HCT116 (cell line): ENCODE data around the genes FAM234B and GSG1.

DNA sequence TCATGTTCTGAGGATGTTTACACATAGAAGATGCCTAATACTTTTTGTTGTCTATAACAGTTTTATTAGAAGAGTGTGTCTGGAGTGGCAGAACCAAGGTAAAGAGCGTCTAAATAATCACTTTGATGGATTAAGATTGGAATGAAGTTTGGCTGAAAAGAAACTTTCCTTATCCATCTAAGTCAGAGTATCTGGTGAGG, 18.6 kb downstream of the DDX47 start:
- RRBS, result no CpG with 5 or more reads among the region's 1 CpG

DNA sequence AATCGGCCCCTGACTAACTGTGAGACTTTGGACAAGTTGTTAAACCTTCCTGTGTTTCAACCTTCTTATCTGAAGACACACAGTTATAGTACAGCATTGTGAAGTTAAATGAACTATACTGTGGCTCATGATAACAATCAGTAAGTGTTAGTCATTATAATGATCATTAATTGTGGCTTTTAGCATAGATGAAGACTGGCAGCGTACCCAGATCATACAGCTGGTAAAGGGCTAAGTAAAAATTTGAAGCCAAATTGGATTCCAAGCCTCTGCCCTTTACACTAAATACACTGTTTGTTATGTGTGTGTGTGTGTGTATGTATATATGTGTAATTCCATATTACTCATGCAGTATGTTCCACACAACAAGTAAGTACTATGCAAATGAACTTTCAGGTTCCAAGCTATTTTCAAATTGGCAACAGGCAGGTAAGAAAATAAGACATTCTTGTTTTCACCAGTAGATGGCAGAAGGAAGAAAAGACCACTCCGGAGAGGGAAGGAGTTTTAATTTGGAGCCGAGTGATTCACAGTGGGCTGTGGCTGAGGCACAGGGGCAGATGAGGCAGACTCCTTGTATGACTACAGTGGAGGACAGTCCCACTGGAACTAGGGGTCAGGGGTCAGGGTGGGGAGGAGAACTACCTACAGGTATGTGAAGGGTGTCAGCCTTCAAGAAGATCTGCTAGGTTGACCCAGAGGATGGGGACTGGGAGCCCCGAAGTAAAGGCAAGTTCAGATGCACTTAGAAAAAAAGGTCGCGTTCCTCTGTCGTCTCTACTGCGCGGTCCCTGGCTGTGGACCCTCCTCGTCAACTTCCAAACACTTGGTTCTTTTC, 23.8 kb downstream of the DDX47 start:
- RRBS, result no CpG with 5 or more reads among the region's 11 CpGs

- RRBS, result no CpG with 5 or more reads among the region's 14 CpGs
These were observed 10.0 kb downstream of the GPRC5A start for GRCh38 chr12:12901014-12902162.

GRCh38 chr12:13043978-13045093, at the start of gene FAM234B:
Gene FAM234B, plus strand, starts transcription at chr12:13044381.
- RRBS, result 1% methylated on average over 37 of the region's 78 CpGs

GRCh38 chr12:13087607-13088845, 15.4 kb downstream of the GSG1 start:
- RRBS, result no CpG with 5 or more reads among the region's 12 CpGs

- RRBS, result no CpG with 5 or more reads among the region's 8 CpGs
These were observed at the start of gene GSG1 for GRCh38 chr12:13103413-13104063. Gene GSG1, minus strand, starts transcription at chr12:13103667.

DNA sequence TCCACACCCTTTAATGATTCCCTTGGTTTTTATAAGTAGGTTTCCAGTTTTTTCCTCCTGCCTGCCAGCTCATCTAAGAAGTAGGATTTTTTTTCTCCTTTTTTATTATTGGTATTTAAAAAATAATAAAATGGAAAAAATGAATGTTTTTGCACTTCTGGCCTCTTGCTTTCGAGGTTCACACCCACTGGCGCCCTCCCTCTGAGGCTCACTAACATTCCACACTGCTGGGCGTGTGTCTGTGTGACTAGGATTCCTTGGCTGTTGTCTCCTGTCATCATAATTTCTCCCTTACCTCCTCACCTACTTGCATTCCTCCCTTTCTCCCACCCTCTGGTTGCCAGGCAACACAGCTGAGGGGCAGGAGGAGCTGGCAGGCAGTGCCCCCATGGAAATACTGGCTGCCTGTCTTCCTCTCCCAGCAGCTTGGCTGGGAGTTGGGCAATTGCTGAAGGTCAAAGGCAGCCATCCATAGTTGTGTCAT, 24.7 kb upstream of the EMP1 start:
- RRBS, result no CpG with 5 or more reads among the region's 3 CpGs

- RRBS, result no CpG with 5 or more reads among the region's 3 CpGs
These were observed 1.8 kb upstream of the EMP1 start for GRCh38 chr12:13194637-13195192.

DNA sequence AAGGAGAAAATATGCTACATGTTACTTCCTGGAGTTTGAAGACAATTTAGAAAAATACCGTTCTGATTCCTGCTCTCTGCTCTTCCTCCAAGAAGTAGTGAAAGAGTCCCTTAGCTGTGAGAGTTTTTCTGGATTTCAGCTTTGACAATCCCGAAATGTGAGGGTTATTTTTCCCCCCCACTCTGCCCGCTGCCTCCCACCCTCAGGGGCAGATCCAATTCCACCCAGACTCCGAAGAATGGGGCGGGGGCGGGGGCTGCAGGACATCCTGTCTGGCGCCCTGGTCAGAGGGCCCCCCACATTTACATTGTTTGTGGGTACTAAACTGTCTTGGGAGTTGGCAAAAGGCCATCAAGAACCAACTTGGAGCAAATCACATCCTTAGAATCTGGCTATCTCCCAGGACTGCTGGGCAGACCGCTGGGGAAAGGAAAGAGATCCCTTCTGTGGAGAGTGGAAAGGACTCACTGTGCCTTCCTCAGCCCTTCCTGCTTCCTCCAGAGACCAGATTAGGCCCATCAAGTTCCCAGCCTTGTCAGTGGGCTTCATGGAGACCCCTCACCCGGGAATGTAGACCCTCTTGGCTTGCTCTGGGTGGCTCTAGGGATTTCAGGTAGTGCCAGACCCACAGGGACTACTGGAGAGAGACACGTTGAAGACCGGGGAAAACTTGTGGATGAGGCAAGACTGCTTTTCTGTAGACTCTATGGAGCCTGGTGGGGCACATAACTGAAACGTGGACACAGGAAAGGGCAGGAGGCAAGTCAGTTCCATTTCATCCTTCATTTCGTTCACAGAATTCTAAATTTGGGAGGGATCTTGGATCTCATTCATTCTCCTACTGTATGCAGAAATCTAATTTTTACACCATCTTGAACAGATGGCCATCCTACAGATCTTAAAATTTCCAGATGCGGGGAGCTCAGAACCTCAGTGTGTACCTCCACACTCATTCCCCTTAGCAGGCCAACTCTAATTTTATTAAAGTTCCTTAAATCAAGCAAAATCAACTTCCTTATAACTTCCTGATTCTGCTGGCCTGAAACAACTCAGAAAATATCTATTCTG, 2.6 kb downstream of the EMP1 start:
- RRBS, result 78% methylated on average over 3 of the region's 14 CpGs

DNA sequence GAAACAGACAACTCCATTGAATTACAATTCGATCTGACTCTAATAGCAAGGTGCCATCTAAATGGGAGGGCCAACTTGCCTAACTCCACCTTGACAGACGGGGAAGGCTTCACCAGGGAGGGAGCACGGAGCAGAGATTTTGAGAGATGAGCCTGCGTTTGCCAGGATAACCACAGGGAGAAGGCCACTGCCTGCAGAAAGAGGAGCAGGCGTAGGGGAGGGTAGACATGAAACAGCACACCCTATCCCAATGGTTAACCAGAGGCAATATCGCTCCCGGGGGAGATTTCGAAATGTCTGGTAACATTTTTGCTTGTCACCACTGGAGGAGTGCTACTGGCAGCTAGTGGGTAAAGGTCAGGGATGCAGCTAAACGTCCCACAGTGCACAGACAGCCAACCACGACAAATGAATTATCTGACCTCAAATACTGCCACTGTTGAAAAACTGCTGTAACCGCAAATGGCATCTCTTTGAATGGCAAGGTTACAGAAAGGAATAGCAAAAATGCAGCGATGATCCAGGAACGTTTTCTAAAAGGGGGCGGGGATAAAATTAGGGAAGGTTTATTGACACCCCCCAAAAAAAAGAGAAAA, 126.1 kb upstream of the ATF7IP start:
- RRBS, result no CpG with 5 or more reads among the region's 14 CpGs

GRCh38 chr12:14255992-14256462, 109.5 kb upstream of the ATF7IP start:
- RRBS, result no CpG with 5 or more reads among the region's 4 CpGs

DNA sequence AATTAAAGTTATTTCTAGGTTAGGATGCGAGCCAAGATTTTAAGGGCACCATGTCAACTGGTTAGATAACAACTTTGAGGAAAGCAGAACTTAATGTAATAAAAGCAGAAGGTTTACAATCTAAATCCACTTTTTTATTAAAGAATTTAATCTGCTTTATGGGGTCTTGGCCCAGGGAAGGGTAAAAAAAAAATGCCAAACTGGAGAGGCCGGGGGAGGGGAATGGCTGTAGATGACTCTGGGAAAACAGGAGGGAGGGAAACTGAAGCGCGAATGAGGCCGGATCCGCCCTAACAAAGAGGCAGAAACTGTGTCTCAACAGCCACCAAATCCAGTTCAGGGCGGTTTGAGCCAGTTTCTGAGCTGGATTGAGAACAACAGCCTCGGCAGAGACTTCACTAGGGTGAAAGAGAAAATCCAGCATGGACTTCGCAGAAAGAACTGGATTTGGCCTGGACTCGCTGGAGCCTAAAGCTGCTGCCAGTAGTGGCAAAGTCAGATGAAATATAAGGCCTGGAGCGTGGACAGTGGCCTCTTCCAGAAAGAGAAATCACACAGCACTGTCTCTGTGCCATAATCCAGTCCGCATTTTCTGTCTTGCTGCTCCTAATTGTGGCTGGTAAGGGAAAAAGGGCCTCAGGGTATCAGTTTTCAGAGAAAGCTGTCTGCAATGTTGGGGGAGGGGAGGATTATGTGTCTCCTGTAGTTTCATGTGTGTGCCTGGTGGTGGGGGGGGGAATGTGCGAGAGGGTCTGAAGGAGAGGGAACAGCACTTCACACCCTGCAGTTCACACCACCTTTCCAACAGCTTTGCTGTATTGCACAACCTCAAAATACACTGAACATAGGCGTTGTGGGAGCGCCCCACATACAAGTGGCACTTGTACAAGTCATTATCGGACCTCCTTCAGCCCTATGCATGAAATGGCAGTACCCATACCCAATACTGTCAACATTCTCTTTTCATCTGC, 107.8 kb upstream of the ATF7IP start:
- RRBS, result under 1% methylated on average over 4 of the region's 16 CpGs

- RRBS, result no CpG with 5 or more reads among the region's 6 CpGs
These were observed 29.2 kb downstream of the ATF7IP start for GRCh38 chr12:14394277-14395476.

GRCh38 chr12:14395956-14396733, 30.7 kb downstream of the ATF7IP start:
- RRBS, result no CpG with 5 or more reads among the region's 3 CpGs

DNA sequence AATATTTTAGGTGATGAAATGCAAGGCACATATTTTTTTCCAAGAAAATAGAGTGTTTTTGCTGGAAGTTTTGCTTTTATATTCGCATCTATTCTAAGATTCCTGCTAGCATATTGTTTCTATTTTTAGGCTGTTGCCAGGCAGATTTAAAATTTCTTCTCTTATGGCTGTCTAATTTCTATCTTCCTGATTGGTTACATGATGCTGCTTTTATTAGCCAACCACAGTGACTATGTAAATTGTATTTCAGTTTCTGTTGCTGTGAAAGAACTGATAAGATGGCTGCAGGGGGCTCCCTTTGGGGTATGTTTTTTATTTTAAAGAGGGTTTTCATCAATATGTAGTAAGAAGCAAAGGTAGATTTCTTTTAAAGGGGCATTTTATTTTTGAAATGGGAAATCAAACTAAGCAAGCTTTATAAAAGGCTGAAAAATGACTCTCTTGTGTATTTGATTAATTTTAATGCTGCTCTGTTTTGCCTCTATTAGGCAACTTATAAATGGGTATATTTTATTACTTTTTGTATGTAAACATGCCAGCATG, 42.8 kb downstream of the ATF7IP start:
- RRBS, result no CpG with 5 or more reads among the region's 1 CpG

GRCh38 chr12:14417698-14418282, 52.3 kb downstream of the ATF7IP start:
- RRBS, result no CpG with 5 or more reads among the region's 3 CpGs

DNA sequence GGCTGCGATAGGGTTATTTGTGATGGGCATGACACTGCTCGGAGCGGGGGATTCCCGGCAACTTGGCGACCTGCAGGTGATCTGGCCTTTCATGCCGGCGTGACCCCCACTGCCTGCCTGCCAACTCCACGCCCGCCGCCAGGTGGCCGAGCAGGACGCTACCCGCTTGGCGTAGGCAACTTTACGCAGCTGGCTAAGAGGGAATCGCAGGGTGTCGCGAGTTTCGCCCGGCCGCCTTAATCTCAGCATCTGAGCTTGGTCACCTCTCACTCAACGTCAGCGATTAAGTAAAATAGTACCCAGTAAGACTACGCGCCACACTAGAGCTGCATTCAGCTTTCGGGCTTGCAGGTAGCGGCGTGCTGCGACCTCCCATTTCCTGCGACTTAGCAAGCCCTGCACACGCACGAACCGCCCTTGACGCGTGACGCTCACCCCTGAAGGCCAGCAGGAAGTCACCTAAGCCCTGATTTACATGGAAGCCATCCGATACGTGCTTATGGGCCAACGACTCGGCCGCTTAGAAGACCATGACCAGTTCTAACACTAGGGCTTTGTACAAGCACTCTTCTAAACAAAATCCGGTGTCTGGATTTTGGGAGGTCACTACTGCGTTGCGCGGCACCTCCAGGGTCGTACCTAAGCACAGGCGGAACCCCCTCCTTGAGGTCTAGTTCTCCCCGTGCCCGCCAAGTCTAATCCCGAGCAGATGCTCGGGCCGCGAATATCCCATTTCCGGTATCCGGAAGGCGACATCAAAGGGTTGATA, 842 bp downstream of the H4C16 start:
- RRBS, result 50% methylated on average over 6 of the region's 56 CpGs

GRCh38 chr12:15527065-15527870, 205.0 kb downstream of the PTPRO start:
- RRBS, result no CpG with 5 or more reads among the region's 8 CpGs

DNA sequence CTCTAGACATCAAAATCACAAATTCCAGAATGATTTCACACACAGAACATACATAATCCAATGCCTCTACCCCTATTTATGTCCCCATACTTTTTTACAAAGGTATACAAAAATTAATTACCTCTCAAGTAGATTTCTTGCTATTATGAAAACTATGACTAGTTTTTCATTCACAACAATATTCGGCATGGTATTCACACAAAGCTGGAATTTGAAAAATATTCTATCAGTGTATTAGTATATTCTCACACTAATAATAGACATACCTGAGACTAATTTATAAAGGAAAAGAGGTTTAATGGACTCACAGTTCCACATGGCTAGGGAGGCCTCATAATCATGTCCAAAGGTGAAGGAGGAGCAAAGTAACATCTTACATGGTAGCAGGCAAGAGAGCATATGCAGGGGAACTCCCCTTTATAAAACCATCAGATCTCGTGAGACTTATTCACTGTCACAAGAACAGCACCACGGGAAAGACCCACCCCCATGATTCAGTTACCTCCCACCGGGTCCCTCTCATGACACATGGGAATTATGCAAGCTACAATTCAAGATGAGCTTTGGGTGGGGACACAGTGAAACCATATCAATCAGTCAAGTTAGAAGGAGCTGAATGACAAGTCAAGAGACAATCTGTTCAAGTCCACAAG, 25.3 kb downstream of the EPS8 start:
- RRBS, result no CpG with 5 or more reads among the region's 4 CpGs

GRCh38 chr12:15992735-15993057, 81.6 kb downstream of the DERA start:
- RRBS, result no CpG with 5 or more reads among the region's 4 CpGs